H4 (cell line): ENCODE measurements around a stretch of chr9.

DNA sequence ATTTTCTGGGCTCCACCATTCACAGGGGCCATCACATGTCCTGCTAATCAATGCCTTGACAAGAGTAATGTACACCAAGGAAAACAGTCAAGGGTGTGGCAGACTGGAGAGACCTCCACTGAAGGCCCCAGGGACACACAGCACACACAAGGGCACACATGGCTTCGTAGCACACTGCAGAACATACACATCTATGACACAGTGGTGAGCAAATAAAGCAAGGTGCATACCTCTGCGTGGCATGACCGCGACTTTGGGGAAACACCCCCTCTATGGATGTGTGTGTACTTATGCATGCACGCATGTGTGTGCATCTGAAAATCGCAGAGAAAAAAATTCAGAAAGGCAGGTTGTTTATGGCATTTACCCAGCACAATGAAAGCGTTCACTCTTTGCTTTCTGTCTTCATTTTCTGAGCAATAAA, 20.5 kb downstream of the SEMA4D start:
- RAMPAGE, long total RNA: no peak

- RAMPAGE, long total RNA: no peak
These were observed 18.3 kb downstream of the SEMA4D start for GRCh38 chr9:89479495-89480149.

DNA sequence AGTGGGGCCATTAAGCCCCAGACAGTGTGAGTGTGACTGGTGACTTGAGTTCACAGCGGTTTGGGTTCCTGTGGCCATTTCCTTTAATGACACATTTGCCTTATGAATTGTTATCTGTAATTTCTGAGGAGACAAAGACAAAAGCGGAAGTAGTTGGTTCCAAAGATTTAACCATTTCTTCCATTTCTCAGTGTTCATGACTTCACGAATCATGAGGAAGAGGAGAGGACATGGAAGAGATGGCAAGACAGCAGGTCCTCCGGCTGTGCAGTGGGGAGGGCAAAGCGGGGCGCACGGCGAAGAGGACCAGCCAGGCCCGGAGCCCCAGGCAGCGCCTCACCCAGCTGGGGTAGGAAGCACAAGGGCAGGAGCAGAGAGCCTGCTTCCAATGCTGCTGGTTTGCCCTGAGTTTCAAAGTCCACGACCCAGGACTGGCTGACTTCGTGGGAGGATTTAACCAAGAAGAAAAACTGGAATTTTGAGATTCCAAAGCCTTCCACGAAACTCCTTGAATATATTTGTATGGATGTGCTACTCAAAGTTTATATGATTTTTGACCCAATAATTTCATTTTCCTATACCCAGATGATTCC, 28.0 kb upstream of the SEMA4D start:
- RAMPAGE, long total RNA: no peak

DNA sequence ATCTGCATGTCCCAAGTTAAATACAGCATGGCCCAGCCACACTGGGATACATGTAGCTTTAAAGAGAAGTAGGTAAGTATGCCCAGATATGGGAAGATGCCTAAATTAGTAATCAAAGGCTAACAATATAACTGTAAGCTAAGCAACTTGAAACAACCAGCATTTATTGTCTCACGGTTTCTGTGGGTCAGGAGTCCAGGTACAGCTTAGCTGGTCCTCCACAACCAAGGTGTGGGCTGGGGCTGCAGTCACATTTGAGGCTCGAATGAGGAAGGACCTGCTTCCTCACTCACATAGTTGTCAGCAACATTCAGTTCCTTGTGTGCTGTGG, 29.0 kb upstream of the SEMA4D start:
- RAMPAGE, long total RNA: no peak

DNA sequence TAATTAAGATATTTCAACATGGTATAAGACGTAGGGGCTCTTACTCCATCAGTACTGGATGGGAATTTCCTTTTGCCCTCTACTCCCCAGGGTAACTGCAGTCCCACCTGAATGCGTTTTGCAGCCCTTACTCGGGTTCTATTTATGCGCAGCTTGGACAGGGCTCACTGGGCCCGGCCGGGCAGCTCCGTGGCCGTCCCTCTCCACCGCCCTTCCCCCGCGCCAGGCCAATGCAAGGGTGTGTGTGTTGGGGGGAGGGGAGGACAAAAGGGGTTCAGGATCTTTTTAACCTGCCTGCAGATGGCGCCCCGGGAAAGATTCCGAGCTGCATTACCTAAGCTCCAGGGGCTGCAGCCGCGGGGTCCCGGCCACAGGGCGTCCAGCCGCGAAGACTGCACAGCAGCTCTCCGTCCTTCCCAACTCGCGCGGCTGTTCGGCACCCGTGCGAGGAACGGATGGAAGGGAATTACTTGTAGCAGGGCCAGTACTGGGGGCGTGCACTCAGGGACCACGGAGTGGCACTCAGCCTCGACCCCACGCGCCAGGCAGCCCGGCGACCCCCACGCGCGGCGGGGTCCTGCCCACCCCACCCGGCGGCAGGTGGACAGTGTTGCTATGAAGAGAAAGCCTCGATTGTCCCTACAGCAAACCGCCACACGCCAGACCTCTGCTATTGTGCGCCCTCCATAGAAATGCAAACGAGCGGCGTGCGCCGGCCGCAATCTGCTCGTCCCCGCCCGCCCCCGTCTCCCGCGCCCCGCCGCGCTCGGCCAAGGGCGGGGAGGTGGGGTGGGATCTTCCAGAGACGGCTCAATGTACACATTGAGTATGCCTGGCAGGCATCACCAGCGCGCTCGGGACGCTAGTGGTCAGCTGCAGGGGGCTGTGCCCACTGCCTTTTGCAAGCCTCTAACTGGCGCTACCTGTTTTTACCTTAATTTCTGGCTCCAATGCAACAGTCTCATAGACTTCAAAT, 909 bp upstream of the GADD45G start:
- RAMPAGE, long total RNA: no peak

- RAMPAGE, long total RNA: no peak
These were observed 21.9 kb downstream of the GADD45G start for GRCh38 chr9:89626662-89627214.

- RAMPAGE, long total RNA: no peak
These were observed 62.9 kb downstream of the GADD45G start for GRCh38 chr9:89667720-89668114.

- RAMPAGE, long total RNA: no peak
These were observed 64.6 kb downstream of the GADD45G start for GRCh38 chr9:89669361-89669899.

- RAMPAGE, long total RNA: no peak
These were observed 70.6 kb downstream of the GADD45G start for GRCh38 chr9:89675389-89675926.

GRCh38 chr9:89699500-89700175, 94.8 kb downstream of the GADD45G start:
- RAMPAGE, long total RNA: no peak

GRCh38 chr9:89874241-89874808, 269.5 kb downstream of the GADD45G start:
- RAMPAGE, long total RNA: no peak

GRCh38 chr9:89996147-89996587, 391.4 kb downstream of the GADD45G start:
- RAMPAGE, long total RNA: no peak

DNA sequence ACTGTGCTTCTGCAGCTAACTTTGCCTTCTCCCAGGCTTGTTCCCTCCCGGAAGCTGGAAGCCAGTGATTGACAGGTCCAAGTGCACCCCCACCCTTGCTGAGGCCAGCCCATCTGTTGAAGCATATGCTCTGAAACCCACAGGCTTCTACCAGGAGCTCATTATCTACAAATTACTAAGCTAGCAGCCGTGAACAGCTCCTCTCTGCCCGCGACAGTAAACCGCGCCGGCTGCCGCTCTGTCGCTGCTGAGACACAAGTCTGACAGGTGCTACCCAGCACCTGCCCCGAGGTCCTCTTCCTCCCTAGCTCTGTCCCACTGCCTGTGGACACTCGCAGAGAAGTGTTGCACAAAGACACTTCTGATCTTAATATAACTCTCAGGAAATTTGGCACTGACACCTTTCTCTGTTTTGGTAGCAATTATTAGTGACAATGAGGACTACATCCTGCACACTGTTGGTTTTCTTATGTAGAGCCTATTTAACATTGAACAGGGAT, 490.9 kb downstream of the GADD45G start:
- RAMPAGE, long total RNA: no peak

- RAMPAGE, long total RNA: no peak
These were observed 497.4 kb downstream of the GADD45G start for GRCh38 chr9:90102186-90102661.

DNA sequence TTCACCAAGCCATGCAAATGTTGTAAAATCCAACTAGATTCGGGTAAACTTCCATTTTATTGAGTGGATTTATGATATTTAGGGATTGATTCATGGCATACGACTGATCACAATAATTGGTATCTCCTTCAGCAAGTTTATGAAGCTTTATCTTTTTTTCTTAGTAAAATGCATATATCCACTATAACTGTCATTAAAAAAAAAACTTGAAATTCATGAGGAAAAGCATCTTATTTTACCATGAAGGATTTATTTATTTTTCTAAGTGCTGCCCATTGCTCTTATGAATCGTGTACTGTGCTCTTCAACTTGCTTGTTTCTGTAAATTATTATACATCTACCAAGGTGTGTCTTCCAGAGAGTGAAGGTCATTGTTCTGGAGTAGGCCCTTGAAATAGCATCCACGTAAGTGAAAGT, 473.3 kb downstream of the DIRAS2 start:
- RAMPAGE, long total RNA: no peak

DNA sequence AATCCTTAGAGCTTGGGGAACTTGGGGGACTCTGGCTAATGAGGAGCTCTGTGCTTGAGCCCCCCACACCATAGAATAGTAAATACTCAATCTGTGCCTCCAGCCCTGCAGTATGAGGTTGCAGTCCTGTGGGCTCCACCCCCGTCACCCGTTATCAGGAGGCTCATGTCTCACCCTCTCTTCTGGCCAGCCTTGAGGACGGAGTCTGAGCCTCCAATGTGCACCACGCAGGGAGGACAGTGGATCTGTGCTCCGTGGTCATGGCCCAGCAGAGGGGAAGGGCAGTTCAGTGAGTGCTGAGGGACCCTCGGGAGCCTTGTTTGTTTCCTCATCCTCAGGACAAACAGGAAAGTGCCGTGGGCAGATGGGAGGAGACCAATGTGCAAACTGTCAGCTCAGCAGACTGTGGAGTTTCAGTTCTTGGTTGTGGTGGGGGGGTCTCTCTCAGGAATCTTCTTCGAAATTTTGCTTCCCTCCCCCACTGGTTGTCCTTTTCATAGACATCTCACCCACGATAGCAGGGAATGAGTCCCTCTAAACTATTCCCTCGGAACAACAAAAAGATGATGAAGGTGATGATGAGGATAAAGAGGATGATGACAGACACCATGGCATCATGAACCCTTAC, 429.6 kb downstream of the DIRAS2 start:
- RAMPAGE, long total RNA: no peak

GRCh38 chr9:90804320-90804682, 2.7 kb downstream of the SYK start:
- RAMPAGE, long total RNA: no peak

DNA sequence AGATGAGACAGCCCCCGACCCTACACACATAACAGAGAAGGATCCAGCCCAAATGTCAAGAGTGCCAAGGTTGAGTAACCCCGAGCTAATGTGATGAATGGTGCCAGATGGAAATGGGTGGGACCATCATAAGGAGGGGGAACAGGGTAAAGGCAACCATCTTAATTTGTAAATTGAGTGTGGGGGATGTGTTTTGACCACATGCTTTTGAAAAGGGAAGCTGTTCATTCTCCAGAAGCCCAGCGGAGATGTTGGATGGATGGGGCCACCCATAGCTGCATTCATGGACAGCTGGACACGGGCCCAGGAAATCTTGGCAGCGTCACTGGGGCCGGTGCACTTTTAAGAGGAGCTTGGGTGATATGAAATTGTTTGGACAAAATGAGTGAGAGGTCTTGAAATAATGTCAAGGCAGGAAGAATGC, 33.5 kb downstream of the SYK start:
- RAMPAGE, long total RNA: no peak

DNA sequence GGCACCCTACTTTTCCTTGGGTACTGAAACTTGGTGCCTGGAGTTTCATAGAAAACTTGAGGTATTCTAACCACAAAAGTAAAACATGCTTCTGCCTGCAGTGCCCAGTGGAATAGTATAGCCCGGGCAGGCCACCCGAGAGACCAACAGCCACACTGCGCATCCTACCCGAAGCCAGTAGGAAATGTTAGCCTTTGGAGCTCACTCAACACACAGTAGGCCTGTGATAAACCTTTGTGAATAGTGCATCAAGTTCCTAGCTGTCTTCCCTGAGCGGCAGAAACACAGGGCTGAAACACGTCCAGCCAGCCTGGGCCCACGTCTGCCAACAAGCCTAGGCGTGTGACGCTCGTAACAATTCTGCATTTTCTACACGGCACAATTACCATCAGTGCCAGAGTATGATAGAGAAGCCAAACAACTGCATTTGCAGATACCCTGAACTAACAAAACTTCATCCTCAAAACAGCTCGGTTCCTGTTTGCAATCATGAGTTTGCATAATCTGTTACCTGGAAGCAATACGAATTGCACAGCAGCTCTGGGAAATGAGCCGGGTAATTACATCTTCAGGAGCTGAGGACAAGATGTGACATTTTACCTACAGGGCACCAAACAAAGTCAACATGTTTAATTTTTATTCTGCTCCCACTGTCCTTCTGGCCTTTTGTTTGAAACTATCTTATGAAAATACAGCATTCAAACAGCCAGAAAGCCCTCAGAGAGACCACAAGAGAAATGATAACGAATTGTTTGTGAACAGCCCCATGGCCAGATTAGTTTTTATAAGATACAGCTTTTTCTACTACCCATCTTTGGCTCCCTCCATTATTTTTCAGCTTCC, 198.4 kb downstream of the SYK start:
- RAMPAGE, long total RNA: no peak

- RAMPAGE, long total RNA: no peak
These were observed 58.9 kb downstream of the AUH start for GRCh38 chr9:91302657-91303334.